Smooth muscle cell (in vitro differentiated cells): ENCODE measurements around the gene FUOM.

DNA sequence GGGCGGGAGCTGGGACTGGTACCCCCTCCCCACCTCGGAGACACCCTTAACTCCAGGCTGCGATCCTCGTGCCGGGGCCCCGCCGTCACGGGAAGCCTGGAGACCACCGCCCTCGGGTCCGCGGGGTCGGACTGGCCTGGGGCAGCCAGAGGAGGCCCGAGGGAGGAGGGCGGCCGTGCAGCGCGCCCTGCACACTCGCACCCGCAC lies 332 bp downstream of the CALY start:
- RAMPAGE, long total RNA, result no peak

GRCh38 chr10:133357002-133358106 lies at the start of gene FUOM:
Gene FUOM, minus strand, starts transcription at chr10:133358019.
- RAMPAGE, long total RNA, result start-site peak on the minus strand at chr10:133357951-133358026, 84 and 175 reads in 2 replicates

GRCh38 chr10:133358568-133359273 lies 902 bp upstream of the FUOM start:
- RAMPAGE, long total RNA, result no peak

- RAMPAGE, long total RNA, result no peak
Observed at GRCh38 chr10:133378005-133379143, 688 bp upstream of the PAOX start.

- RAMPAGE, long total RNA, result no peak
Observed at GRCh38 chr10:133388129-133388880, 5.7 kb upstream of the MTG1 start.

DNA sequence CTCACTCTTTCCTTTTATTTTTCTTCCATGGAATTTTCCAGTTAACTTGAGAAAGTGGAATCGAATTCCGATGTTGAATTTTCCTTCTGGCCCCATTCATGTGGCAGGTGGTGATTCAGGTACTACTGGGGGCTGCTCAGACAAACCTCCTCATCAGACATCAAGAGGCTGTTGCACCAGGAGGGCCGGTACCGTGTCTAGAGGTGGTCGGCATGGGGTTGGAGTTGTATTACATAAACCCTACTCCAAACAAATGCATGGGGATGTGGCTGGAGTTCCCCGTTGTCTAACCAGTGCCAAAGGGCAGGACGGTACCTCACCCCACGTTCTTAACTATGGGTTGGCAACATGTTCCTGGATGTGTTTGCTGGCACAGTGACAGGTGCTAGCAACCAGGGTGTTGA lies 406 bp upstream of the CYP2E1 start:
- RAMPAGE, long total RNA, result no peak